ENCODE results near the gene C12orf29.

DNA sequence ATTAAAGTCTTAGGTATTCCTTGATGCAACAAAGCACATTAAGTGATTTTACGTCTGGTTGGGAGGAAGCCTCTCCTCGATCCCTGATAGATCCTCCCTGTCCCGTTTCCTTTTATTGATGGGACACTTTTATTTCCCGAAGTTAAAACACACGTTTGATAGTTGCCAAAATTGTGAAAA is 1.2 kb downstream of the TMTC2 start:
- PRO-cap, 3 experiments, result no peak in any of the 3 experiments
- RAMPAGE, long total RNA, result no peak

DNA sequence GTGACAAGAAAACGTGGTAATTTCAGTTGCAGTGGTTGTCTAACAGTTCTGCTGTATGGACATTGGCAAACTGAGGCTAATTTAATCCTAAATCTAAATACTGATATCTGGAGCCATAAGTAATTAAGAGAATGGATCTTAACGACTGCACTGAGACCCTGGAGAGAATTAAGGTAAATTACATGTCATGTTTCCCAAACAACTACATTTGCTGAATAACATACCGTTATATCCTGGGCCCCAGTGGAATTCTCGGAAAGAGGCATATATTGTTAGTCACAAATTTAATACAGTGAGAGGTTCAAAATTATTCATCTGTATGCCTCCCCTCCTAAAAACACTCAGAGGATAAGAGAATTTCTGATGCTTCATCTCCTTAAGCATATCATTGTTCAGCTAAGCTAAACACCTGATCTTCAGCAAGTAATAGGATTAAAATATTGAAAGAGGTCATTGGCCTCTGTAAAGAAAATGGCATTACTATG is 970.4 kb downstream of the TMTC2 start:
- PRO-cap, 3 experiments, result no peak in any of the 3 experiments
- RAMPAGE, long total RNA, result no peak

DNA sequence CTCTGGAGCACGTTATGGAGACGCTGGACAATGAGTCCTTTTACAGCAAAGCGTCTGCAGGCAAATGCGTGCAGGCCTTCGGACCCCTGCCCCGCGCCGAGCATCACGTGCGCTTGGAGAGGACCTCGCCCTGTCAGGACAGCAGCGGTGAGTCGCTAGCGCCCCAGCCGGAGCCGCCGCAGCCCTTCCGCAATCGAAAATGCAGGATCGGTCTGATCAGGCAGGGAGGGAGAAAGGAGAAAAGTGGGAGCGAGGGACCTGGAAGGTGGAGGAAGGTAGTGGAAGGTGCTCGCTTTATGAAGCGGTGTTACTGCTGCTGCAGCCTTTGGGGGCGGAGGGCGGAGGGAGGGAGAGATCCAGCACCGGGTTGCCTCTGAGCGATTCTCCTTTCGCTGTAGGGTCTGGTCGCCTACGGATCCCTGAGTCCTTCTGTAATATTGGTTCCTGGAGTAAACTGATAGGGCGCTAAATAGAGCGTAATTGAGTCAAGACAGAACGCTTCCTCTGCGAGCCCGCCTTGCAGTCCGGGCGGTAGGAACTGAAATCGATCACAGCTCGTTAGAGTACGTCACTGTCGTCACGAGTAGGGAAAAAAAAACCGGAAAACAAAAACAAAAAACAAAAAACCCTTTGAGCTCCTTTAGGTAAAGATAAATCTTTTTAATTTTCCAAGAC is 458 bp downstream of the ALX1 start:
- PRO-cap, 3 experiments, result no peak in any of the 3 experiments
- RAMPAGE, long total RNA, result no peak

GRCh38 chr12:87820723-87821387 is 208.3 kb downstream of the C12orf50 start:
- PRO-cap, 3 experiments, result no peak in any of the 3 experiments
- RAMPAGE, long total RNA, result no peak

GRCh38 chr12:88034987-88035880 is at the start of gene C12orf29:
Gene C12orf29 (plus strand): TSS chr12:88035536.
- PRO-cap, 3 experiments, result peak in 3 of 3 experiments; most common plus-strand start chr12:88035536 (in 2); most common minus-strand start chr12:88035442 (in 1)
- RAMPAGE, long total RNA, result no peak

GRCh38 chr12:88036251-88037159 is 1.2 kb downstream of the C12orf29 start:
- PRO-cap, 3 experiments, result no peak in any of the 3 experiments
- RAMPAGE, long total RNA, result no peak

DNA sequence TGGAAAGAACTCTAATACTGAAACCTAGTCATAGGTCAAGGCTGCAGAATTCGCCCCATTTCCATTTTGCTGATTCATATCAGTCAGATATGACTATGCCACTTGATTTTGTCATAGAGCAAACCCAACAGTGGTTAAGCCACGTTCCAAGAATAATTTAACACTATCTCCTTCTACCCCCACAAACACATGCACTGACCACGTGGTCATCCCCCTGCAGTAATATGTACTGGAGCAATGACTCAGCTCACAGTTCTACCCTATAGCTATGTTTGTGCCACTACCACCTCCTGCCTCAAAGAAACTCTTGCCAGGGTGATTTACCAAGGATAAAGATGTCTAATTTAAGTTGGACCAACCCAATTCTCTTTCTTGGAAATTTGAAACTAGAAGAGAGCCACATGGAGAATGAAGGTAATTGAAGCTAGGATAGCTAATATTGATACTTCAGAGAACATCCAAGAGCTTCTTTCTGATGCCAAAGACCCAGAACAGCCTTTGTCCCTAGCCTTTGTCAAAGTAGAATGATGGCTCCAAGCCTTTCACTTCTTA is 157.7 kb downstream of the TMTC3 start:
- PRO-cap, 3 experiments, result no peak in any of the 3 experiments
- RAMPAGE, long total RNA, result no peak

- PRO-cap, 3 experiments, result no peak in any of the 3 experiments
- RAMPAGE, long total RNA, result no peak
Measured at GRCh38 chr12:88574198-88574894, 5.9 kb downstream of the KITLG start.

DNA sequence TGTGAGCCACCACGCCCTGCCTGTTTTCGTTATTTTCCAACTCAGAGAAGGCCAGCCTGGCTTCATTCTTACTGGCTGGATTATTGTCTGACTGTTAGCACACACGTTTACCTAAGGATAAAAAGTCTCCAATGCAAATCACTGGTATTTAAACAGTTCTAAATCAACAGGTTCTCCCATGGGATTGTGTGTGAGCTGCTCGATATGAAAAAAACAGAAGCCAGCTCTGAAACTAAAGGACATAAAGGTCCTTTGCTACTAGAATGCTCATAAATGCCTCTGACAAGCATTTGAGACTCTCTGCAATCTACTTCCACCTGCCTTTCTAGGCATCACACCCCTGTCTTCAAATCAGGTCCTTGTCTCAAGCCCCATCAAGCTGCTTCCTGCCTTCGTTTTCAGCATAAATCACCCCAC is 265.0 kb downstream of the DUSP6 start:
- PRO-cap, 3 experiments, result no peak in any of the 3 experiments
- RAMPAGE, long total RNA, result no peak

GRCh38 chr12:89169284-89169864 is 182.9 kb downstream of the DUSP6 start:
- PRO-cap, 3 experiments, result no peak in any of the 3 experiments
- RAMPAGE, long total RNA, result no peak

DNA sequence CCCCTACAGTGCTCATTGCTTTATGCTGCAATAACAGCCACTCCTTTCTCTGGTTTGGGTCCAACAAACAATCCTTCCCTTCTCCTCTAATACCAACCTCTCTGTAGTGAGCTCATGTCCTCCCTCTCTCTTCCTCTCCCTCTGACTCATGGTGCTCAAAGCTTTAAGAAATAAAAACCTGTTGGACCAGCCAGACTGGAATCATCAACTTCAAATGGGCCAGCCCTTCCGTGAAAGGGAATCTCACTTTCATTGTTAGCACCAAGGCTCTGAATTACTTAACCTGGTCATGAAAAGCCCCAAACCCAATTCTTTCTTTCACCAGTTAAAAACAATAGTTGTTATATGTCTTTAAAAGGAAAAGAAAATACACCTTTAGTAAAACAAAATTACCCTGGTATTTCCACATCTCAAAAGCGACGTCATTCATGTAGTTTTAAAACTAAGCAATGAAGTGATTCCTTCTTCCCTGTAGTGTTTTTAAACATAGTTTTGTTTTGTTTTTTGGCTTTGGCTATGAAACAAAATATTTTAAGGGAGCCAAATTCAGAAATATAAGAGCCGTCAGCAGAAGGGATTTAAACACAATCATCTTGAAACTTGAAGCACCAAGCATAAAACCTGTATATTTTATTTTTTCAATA is 126.3 kb downstream of the DUSP6 start:
- PRO-cap, 3 experiments, result no peak in any of the 3 experiments
- RAMPAGE, long total RNA, result no peak

DNA sequence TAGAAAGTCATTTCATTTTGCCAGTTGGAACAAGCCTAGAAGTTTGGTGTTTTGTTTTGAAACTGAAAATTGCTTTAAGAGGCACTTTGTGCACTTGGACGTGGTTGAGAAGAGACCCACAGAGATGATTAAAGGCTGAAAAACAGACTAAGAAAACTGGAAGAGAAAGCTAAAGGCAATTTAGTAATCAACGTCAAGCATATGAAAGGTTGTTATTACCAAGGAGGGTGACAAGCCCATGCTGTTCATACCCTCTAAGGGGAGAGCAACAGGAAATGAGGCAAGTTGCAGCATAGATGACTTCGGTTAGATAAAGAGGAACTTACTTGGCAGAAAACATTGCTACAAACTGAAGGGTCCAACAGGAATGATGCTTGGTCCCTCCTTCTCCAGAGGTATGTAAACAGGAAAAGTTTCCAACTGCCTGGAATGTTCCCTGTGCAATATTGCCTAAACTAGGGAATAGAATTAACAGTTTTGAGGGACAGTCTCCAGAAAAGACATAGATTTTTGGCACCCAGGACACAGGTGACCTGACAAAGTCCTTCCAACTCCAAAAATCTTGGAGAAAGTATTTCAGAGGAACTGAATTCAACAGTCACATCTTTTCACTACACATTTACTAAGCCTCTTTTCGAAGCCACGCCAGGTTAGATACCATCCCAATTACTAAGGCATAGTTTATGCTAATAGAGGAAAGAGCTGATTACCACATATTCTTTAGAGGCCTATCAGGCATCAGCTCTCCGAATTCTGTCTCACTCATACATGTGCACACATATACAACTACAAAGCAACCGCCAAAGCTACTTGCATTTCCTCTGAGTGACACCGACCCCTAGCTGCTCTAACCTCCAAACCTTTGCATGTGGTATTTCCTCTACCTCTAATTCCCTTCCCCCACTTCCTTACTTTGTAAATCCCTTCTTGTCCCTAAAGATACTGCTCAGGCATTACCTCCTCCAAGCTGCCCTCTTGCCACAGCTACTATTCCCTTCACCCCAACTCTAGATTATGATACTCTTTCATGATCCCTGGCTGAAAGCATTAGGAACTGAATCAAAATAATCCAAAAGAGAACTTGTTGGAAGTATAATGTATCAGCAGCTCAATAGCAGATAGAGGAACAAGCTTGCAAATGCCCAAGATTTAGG is 107.4 kb downstream of the DUSP6 start:
- PRO-cap, 3 experiments, result no peak in any of the 3 experiments
- RAMPAGE, long total RNA, result no peak

DNA sequence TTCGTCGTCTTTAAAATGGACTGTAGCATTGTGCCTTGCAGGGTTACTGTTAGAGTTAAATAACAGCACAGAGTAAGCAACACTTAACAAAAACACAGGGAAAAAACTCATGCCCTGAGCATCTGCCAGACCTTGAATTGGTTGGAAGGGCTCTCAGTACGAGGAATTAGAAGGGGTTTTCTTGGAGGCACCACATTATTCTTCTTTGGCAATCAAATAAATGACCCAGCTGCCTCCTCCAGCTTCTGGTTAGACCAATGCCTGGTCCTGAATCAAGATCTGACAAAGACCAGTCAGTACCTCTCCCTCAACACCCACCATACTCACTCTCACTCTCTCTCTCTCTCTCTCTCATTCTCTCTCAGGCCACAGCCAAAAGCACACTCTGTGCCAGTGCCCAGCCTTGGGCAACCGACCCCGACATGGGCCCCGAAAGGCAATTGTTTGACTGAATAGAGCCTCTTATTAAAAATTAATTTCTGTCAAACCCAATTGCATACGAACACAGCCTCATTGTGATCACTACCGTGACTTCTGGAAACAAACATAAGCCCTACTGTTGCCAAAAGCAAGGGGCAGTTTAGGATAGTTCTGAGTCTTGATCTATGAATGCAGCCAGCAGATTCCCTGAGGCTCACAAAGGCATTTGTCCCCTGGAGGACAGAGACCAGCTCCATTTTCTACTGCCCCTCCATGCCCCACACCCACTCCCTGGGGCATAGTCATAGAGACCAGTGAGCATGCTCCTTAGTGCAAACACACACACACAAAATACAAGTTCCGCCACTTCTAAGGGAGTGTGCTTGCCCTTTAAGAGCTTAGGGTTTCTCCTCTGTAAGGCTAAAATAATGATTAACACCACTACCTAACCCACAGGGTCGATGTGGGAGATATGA is 23.9 kb downstream of the DUSP6 start:
- PRO-cap, 3 experiments, result no peak in any of the 3 experiments
- RAMPAGE, long total RNA, result no peak

DNA sequence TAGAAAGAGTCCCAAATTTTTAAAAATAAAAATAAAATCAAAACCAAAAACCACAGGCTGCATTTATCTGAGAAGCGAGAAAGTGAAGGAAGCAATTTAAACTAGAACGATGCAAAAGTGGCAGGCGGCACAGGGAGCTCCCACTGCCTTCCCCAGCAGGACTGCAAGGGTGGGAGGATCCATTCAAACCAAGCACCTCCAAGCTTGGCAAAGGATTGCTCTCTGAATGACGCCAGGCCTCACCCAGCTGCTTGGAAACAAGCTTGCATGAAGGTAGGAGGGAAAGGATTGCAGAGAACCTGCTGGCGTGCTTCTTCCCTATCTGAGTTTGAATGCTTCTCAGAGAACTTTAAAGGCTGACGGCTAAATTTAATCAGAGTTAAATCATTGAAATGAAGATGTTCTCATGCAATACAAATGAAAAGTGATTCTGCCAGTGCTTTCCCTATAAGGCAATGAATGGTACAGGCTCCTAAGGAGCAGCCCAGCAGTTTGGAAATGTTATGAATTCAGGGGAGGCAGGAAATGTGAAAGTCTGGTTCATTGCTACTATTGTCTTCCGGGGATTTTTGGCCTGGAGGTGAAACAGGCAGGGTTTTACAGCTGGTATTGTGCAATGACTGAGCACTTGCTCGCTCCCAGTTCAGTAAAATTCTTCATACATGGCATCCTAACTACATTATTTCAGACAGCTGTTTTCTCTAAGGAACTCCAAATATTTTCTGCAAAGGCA is 31.8 kb upstream of the DUSP6 start:
- PRO-cap, 3 experiments, result no peak in any of the 3 experiments
- RAMPAGE, long total RNA, result no peak

- PRO-cap, 3 experiments, result no peak in any of the 3 experiments
- RAMPAGE, long total RNA, result no peak
Measured at GRCh38 chr12:89451672-89452544, 72.7 kb downstream of the GALNT4 start.

GRCh38 chr12:89461077-89461480 is 63.5 kb downstream of the GALNT4 start:
- PRO-cap, 3 experiments, result no peak in any of the 3 experiments
- RAMPAGE, long total RNA, result no peak

GRCh38 chr12:89864023-89864440 is 155.4 kb upstream of the ATP2B1 start:
- PRO-cap, 3 experiments, result no peak in any of the 3 experiments
- RAMPAGE, long total RNA, result no peak

- PRO-cap, 3 experiments, result no peak in any of the 3 experiments
- RAMPAGE, long total RNA, result no peak
Measured at GRCh38 chr12:91180447-91180959, 2.1 kb downstream of the DCN start.

DNA sequence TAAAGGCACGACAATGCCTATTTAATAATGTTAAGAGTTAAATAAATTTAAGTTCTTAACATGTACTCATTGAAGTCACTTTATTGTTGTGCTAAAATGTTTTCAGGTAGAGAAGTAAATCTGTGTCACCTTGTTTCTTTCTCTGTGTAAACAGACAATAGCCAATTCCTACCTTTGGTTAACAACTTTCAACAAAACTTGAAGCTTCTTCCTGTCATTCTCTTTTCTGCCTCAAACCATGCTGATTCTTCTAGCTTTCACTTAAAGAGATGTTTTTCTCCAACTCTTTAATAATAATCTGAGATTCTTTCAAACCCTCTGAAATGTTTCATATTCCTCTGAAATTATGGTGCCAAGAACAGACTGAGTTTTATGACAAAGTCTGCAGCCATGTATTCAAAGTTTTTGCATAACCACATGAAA is 59.0 kb upstream of the DCN start:
- PRO-cap, 3 experiments, result no peak in any of the 3 experiments
- RAMPAGE, long total RNA, result no peak

GRCh38 chr12:91633401-91634468 is 451.1 kb upstream of the DCN start:
- PRO-cap, 3 experiments, result no peak in any of the 3 experiments
- RAMPAGE, long total RNA, result no peak